Paraaortic lymph node (tissue), 1 donor: ENCODE measurements around a stretch of chr15.

- PRO-cap: no peak
Measured at GRCh38 chr15:67190249-67191337, 63.9 kb downstream of the AAGAB start.

- PRO-cap: no peak
Measured at GRCh38 chr15:67193274-67194293, 60.9 kb downstream of the AAGAB start.

- PRO-cap: no peak
Measured at GRCh38 chr15:68217439-68217741, 12.1 kb downstream of the CLN6 start.

DNA sequence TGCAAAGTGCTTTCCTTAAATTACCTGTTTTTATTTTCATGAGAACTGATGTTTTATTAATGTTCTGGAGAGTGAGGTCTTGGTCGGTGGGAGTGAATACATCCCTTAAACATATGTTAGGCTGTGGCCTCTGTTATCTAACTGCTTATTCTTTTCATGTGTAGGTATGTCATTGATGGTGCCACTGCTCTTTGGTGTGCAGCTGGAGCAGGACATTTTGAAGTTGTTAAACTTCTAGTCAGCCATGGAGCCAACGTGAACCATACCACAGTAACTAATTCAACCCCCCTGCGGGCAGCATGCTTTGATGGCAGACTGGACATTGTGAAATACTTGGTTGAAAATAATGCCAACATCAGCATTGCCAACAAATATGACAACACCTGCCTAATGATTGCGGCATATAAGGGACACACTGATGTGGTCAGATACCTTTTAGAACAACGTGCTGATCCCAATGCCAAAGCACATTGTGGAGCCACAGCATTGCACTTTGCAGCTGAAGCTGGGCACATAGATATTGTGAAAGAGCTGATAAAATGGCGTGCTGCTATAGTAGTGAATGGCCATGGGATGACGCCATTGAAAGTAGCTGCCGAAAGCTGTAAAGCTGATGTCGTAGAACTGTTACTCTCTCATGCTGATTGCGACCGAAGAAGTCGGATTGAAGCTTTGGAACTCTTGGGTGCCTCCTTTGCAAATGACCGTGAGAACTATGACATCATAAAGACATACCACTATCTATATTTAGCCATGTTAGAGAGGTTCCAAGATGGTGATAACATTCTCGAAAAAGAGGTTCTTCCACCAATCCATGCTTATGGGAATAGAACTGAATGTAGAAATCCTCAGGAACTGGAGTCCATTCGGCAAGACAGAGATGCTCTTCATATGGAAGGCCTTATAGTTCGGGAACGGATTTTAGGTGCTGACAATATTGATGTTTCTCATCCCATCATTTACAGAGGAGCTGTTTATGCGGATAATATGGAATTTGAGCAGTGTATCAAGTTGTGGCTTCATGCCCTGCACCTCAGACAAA is 12.2 kb downstream of the FEM1B start:
- PRO-cap: no peak

DNA sequence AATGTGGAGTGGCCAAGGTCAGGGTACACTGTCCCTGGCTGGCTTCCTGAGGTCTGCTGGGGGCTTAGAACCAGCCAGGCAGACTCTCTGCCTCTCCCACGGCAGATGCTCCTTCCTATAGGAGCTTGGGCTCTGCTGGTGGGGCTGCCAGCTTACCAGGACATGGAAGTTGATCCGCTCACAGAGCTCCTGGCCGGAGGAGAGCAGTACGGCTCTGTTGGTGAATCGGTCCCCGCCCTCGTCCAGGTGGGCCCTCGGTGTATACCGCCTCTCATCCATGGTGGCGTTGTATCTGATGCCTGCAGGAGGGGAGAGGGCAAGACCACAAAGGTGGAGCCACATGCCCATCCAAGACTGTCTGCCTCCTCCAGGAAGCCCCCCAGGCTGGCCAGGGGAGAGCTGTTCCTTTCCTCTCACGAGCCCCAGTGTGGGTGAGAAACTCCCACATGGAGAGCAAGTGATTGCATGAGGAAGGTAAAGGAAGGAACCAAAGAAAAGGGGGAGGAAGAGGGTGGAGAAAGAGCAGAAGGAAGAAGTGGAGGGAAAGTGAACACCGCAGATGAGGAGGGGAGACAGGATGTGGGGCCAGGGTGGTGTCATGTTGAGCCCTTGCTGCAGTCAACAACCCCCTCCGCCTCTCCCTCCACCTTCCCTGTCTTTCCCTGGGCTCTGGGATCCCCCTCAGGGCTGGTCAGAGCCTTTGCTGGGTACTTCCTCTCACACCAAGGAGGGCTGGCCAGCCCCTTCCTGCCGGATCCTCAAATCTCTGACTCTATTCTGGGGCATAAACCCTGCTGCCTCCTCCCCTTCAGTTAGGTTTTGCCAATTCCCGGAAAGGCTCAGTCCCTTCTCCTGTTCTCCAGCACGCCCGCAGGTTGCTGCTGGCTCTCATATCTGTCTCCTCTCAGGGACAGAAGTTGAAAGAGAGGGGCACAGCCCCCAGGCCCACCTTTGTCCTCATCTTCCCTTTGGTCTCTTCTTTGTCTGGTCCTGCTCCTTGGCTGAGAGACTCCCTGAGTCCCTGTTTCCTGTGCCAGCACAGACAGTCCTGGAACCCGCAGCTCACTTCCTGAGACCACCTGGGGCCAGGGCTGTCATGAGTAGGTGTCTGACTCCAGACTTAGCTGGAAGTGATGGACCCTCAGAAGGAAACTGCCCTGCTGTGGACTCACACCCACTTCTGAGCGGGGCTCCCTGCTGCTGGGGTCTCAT is 49.4 kb downstream of the FEM1B start:
- PRO-cap: no peak

DNA sequence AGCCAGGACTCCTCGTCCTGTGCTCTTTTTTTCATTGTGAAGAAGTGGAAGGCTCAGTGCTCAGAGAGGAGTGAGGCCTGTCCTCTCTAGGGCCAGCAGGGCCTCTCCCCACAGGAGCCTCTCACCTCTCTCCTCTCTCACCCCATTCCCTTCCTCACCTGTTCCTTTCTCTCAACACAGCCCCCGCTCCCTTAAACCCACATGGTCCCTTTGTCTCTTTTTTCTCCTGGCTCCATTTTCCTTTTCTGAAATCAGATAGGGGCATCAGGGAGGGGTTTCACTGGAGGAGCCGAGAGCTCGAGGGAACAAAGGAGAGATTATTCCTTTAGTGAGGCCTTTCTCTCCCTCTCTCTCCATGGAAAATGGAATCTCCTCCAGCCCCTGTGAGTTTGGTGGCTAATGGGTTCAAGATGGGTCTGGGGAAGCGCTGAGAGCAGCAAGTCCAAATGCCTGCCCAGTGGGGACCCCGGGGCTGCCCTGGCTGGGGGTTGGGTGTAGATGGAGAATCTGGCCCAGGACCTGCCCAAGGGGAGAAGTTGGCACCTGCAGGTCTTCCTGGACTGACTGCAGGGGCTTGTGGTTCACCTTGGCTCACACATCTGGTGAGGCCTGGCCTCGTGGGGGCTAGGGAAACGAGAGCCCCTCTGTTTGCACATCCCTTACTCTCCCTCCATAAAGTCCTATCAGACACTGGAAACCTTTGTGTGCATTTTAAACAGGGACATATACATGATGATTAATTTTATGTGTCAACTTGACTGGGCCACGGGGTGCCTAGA is 56.8 kb downstream of the ITGA11 start:
- PRO-cap: no peak

DNA sequence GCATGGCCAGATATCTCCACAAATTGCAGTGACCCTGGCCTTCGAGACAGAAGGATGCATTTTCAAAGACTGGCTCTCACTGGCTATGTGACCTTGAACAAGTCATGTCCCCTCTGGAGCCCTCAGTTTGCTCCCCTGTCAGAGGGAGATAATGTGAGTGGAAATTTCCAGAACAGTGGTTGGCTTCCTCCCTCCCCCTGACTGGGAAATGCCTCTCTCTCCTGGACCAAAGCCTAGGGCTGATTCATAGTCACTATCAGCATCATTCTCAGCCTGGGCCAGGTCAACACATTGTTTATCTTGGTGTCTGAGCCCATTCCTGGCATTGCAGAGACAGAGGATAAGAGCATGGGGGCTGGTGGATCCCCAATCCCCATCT is 35.7 kb upstream of the CORO2B start:
- PRO-cap: no peak

DNA sequence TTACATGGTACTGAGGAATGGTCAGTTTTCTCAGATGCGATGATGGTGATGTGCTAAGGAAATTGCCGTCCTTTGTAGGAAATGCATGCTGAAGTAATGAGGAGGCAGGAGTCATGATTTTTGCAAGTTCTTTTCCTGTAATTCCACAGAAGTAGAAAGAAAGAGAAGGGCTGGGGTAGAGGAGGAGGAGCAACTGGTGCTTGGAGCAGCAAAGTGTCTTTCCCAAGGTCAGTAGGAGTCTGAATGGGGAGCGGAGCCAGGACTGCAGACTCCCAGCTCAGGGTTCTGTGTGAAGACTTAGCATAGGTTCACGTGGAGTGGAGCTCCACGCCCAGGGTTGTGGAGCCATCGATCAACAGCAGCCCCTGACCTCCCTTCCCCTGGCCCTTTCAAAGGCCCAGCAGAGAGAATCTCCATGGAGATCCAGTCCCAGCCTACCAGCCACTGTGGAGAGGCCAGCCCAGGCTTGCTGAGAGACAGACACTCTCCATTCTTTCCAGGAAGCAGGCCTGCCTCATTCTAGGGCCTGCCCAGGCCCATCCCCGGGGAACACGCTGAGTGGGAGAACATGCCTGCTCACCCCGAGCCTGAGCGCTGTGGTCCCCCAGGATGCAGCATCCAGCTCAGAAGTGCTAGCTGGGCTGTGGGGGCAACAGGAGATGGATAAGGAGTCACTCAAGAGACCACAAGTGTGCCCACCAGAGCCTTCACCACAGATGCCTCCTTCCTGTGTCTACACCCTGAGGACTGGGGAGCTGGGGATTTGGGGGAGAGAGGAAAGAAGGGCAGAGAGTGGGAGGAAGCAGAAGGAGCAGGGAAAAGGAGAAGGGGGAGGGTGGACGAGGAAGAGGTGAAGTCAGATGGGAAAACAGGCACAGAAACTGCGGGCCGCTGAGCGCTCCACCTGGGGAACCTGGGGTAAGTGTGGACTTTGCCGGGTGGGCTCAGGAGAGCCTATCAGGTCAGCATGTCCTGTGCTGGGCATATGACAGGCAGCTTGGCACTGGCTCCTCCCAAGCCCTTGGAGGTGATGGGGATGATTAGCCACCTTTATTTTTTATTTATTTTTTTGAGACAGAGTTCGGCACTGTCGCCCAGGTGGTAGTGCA is 62.2 kb downstream of the CORO2B start:
- PRO-cap: no peak

DNA sequence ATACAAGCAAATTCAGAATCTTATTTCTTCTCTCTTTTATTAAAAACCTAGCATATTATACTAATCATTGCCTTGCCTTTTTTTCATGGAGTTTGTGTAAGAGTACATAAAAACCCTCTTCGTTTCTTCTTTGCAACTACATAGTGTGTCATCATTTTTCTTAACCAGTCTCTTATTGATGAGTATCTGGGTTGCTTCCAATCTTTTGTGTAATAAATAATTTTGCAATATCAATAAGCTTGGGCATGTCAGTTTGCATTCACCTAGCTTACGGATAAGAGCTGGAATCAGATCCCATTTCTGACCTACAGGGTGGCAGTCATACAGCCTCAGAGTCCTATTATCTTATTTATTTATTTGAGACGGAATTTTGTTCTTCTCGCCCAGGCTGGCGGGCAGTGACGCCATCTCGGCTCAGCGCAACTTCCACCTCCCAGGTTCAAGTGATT is 18.4 kb downstream of the ANP32A start:
- PRO-cap: no peak

DNA sequence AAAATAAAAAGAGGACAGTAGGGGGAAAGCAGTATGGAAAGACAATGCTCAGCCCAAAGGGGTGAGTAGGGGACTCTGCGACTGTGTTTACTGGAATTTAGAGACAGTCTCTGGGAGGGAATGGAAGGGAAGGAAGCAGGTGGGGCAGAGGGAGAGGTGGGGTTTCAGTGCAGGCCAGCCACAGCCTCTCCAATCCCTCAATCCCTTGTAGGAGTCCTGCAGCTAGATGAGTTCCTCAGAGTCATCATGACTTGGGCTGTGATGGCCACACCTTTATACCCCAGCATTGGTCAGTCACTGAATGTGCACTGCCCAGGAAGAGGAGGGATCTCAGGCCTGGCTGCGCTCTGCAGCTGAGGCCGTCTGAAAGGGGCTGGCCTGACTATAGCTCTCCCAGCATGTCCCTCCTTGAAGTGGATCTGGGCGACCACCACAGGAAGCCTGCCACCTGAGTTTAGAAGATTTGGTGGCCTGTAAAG is 67.3 kb upstream of the GLCE start:
- PRO-cap: no peak

DNA sequence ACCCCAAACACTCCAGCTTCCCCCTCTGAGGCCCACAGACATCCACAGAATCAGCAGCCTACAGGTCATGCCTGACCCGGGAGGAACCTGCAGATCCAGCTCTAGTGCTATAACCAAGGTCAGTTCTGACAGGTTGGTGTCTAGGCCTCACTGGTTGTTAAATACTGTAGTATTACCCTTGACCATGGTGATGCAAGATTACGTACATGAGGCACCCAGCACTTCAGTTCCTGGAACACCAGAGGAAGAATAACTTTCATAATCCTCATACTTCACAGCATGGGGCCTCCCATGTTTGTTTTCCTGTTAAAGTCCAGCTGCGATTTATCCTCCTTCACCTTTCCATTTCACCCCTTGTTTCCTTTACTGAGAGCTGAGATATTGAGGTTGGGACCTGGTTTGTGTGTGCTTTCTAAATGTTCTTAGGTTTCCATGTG is 34.4 kb upstream of the GLCE start:
- PRO-cap: no peak

- PRO-cap: no peak
Measured at GRCh38 chr15:69149758-69150307, 10.6 kb upstream of the GLCE start.

DNA sequence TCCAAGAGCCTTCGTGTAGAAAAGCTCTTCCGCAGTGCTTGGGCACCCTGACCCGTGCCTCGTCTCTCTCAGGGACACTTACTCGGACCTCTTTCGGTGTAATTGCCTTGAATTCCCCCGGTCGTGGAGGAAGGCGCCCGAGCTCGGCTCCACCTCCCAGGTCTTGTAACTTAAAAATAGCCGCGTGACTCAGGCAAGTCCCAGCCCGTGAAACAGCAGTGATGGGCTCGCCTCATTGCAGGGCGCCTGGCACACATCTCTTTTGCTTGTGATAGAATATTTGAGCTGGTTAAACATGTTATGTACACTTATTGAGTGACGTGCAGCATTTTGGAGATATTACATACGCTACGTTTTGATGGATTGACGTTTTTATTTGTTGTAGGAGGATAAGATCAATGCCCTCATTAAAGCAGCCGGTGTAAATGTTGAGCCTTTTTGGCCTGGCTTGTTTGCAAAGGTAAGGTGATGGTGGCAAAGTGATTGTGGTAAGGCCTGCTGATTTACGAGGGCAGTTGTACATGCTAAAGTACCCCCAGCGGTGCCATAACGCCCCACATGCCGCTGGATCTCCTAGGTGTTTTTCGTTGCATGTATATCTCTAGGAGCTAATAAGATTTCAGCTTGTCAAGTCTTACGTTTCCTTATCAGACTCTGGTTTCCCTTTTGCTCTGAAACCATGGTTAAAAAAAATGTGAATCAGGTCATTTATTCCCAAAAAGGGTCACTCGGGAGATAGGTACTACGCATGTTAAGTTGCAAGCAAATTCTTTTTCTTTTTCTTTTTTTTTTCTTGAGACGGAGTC is 847 bp downstream of the RPLP1 start:
- PRO-cap: unidirectional peak, minus-strand start at position 165 of the sequence

DNA sequence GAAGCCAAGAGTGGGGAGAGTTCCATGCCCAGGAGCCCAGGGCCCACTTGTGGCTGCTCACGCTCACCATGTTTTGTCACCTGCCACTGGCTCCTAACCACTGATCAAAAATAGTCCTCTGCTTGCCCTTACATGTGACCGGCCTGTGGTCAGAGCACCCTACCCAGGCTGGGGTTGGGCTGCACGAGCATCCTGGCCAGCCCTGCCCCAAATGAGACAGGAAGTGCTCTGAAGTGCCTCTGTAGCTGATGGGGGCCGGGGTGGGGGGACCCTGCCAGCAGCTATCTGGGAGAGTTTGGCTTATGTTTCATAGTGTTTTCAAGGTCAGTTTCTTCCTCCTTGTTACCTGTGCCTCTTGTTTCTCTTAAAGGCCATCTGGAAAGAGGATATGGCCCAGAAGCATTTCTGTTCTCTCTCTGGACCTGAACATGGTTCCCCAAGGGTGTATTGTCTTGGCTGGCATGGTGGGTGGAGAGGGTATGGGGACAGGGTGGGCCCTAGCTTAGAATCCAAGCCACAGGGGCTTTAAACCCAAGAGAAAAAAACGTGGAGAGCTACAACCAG is 216.5 kb downstream of the RPLP1 start:
- PRO-cap: unidirectional peak, minus-strand start at position 82 of the sequence

DNA sequence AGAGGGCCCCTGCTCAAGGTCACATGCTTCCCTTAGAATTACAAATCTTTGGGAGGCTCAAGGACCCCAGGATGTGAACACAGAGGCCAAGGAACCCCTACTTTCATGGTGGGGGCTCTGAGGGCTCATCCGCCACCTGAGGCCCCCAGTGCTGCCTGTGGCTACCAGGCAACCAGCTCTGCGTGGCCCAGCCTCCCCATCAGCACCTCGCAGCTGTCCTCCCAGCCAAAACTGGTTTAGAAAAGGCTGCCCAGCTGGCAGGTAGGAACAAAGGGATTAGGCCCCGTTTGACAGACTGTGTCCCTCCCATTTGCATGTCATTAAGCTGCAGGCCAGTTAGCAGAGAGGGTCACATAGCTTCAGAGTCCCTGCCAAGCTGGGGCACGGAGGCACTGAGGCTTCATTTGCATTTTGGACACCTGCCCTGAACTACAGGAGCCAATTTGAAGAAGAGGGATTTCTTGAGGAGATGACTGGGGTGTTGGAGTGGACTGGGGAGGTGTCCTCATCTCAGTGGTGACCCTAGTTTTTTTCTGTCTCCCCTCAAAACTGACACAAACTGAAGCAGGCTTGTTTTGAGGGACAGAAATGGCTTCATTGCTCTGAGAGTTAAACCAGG is 177.9 kb downstream of the TLE3 start:
- PRO-cap: no peak

DNA sequence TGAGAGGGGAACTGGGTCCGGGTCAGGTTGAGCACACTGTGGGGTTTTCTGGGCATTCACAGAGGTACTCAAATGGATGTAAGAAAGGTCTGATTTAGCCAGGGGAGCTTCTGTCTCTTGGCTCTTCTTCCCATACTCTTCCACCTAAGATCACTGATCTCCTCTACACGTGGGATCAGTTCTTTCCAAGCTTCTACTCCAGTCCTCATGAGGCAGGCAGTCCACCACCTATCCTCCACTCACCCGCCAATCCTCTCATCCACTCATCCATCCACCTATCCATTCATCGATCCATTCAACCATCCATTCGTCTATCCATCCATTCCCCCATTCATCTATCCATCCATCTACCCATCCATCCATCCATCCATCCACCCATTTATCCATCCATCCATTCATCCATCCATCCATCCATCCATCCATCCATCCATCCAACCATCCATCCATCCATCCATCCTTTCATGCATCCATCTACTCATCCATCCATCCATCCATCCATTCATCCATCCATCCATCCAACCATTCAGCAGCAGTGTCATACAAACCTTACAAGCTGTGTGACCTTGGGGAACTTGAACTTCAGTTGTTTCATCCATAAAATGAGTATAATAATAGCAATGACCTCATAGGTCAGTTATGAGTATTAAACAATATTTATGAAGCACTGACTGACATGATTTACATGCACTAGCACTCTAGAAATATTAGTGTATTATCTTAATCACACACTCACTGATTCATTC is 55.1 kb downstream of the TLE3 start:
- PRO-cap: no peak

GRCh38 chr15:70073508-70073916 is 24.2 kb downstream of the TLE3 start:
- PRO-cap: no peak

- PRO-cap: no peak
Measured at GRCh38 chr15:70075619-70076584, 21.8 kb downstream of the TLE3 start.

DNA sequence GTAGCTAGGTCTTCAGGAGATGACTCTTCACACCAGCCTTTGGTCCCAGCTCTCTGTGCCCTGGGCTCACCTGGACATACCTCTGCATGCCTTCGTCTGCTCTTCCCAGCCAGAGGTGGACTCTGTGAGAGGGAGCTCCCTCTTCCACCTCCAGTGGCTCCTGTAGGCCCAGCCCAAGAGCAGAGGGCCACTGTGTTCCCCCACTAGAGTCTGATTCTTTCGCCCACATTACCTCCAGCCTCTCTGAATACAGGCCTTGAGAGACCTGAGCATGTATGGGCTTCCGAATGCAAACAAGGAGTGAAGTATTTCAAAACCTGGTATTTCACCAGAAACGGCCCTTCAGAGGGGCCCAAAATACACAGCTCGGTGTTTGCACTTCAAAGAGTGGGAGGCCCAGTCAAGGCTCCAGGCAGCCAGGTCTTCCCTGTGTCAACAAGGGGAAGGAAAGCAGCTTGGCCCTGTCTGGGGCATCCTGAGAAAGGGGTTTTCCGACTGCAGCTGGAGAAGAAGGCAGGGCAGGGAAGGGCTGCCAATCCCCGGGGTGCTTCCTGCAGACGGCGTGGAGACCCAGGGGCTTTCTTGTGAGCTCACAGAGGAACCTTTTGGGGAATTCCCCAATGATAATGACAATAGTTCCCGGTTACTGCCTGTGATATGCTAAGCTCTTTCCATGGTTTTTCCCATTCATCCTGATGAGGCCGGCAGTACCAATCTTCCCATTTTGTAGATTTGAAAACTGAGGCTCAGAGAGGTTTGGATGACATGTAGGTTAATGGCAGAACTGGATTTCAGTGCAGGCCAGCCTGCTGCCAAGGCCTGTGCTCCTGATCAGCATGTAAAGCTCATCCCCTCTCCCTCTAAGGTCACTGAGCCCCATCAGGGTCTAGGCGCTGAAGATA is 42.8 kb upstream of the TLE3 start:
- PRO-cap: no peak

DNA sequence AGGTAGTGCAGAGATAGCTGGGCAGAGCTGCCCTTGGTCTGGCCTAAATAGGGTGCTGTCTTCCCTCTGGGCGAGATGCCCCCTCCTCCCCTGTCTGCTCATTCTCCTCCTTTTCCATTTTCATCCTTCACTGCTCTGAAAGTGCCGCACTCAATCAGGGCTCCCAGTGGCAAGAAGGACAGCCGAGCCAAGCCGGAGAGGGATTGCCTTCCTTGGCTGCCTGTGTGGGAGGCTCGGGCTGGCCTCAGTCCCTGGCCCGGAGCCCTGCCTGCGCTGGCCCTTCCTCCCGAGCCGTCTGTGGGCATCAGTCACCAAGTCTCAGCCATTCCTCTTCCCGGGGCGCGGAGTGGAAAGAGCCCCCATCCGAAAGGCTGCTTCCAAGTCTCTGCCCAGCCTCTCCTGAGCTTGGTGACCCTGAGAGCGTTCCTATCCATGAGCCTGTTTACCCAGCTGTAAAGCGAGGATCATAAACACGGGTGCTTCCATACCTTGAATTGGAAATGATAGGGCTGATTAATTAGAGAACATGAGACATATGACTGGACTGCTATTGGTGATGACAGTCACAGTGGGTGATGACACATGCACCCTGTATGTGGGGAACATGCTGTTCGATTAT is 59.0 kb upstream of the TLE3 start:
- PRO-cap: no peak